ENCODE results near the genes EID2B and LEUTX.

- RRBS: no CpG with 5 or more reads among the region's 12 CpGs
These were observed 5.1 kb upstream of the ECH1 start for GRCh38 chr19:38836311-38837486.

- RRBS: no CpG with 5 or more reads among the region's 31 CpGs
These were observed 7.6 kb downstream of the HNRNPL start for GRCh38 chr19:38841814-38843053.

- RRBS: no CpG with 5 or more reads among the region's 13 CpGs
These were observed 4.6 kb downstream of the SIRT2 start for GRCh38 chr19:38894589-38895374.

DNA sequence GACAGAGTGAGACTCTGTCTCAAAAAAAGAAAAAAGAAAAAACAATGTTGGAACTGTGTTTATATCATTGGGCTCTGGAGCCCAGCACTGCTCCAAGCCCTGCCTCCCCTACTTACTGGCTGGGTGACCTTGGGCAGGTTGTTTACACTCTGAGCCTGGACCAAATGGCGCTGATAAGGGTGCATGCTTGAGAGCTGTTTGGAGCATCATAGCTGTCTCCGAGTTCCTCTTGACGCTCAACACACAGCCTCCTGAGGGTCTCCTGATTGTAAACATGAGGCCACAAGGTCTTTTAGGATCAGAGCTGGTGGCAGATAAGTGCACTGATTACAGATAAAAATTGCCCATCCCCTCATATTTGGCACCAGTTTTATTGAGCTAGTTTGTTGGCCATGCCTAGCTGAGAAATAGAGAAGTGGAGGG, 3.7 kb downstream of the MRPS12 start:
- RRBS: no CpG with 5 or more reads among the region's 3 CpGs

DNA sequence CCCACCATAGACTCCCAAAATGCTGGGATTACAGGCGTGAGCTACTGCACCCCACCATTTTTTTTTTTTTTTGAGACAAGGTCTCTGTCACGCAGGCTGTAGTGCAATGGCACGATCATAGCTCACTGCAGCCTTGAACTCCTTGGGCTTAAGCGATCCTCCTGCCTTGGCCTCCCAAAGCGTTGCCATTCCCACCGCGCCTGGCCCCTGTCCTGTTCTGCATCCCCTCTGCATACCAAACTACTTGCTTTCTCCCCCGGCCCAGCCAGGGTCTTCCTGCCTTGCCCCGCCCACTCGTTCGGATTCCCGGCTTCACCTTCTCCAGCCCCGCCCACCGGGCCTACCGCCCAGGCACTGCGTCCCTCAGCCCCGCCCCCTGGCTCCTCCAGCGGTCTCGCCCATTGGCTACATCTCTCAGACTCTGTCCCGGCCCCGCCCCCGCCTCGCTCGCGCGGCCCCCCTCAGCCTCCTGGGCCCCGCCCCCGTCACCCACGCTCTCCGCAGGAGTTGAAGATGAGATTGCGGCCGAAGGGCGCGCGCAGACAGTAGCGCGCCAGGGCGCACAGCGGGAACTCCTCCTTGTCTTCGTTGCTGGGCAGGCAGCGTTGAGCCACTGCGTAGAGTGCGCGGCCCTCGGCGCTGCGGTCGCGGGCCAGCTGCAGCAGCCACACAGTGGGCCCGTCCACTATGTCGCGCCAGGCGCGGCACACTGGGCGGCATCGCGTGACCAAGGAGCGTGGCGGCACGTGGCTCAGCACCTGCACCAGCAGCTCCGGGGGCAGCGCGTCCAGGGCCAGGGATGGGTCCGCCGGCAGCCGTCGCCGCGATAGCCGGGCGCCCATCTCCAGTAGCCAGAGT, 19.0 kb downstream of the MRPS12 start:
- RRBS: 34% methylated on average over 15 of the region's 71 CpGs

- RRBS: 98% methylated on average over 3 of the region's 25 CpGs
These were observed 29.0 kb downstream of the PAK4 start for GRCh38 chr19:39154185-39155324.

- RRBS: 14% methylated on average over 1 of the region's 19 CpGs
These were observed 32.1 kb downstream of the PAK4 start for GRCh38 chr19:39157506-39158179.

DNA sequence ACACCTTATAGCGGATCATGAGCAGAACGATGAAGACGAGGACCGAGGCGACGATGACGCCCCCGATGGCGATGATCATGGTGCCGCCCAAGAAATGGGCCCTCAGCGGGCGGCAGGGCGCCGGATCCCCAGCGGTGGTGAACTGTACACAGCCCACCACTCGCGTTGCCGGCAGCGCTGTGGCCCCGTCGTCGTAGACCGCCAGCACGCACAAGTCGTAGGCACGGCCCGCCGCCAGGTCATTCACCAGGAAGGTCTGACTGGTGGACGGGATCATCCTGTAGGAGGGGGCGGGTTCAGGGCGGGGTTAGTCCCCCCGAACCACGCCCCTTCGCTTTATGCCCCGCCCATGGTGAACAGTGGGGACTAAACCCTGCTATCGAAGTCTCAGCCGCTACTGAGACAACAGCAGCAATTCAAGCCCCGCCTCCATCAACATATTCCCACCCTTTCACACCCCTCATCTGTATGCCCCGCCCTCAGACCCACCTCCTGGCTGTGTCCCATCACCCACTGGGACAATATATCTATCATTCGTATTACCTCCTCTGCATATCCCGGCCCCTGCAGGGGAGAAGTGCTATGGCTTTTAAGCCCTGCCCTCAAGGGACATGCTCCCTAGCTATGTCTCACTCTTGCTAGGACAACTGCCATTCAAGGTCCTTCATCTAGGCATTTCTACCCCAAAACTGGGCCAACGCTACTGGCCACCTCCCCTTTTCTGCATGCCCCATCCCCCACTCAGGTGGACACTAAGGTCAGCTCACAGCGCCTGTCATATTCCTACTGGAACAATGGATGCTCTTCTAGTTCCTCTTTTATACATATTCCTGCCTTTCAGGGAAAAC, 12.2 kb downstream of the LRFN1 start:
- RRBS: 58% methylated on average over 5 of the region's 43 CpGs

GRCh38 chr19:39353486-39354132, 11.4 kb downstream of the SAMD4B start:
- RRBS: no CpG with 5 or more reads among the region's 13 CpGs

GRCh38 chr19:39363621-39364768, 21.8 kb downstream of the SAMD4B start:
- RRBS: no CpG with 5 or more reads among the region's 7 CpGs

- RRBS: no CpG with 5 or more reads among the region's 16 CpGs
These were observed 1.2 kb upstream of the PLEKHG2 start for GRCh38 chr19:39410943-39412075.

DNA sequence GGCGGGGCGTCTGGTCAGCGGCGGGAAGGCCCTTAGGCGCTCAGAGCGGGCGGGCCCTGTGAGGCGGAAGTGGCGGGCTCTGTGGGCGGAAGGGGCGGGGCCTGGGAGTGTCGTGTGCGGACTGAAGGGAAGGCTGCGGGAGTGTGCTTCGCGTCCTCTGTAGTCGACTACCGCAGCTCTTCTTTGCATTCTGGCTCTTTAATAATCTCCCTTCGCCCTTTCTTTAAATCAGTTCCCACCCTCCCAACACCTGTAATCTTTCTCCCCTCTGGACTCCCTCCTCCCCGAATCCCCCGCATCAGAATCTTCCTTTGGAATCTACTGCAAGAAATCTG, 269 bp upstream of the RPS16 start:
- RRBS: no CpG with 5 or more reads among the region's 21 CpGs

DNA sequence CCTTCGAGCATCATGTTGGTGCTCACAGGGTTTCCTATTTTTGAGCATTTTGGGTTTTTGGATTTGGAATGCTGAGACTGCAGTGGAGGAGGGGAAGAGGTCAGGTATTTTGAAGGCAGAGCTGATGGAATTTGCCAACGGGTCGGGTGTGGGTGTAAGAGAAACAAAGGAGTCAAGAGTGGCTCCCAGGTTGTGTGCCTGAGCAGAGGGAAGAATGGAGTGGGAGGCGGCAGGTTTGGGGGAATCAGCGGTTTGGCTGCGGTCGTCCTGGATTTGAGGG, 14.7 kb upstream of the TIMM50 start:
- RRBS: no CpG with 5 or more reads among the region's 7 CpGs

- RRBS: no CpG with 5 or more reads among the region's 20 CpGs
These were observed 935 bp downstream of the TIMM50 start for GRCh38 chr19:39481405-39482141.

GRCh38 chr19:39532092-39533350, at the start of gene EID2B:
Gene EID2B (minus strand): TSS chr19:39532852.
- RRBS: 2% methylated on average over 17 of the region's 77 CpGs

- RRBS: no CpG with 5 or more reads among the region's 7 CpGs
These were observed 18.6 kb upstream of the EID2 start for GRCh38 chr19:39558454-39559059.

DNA sequence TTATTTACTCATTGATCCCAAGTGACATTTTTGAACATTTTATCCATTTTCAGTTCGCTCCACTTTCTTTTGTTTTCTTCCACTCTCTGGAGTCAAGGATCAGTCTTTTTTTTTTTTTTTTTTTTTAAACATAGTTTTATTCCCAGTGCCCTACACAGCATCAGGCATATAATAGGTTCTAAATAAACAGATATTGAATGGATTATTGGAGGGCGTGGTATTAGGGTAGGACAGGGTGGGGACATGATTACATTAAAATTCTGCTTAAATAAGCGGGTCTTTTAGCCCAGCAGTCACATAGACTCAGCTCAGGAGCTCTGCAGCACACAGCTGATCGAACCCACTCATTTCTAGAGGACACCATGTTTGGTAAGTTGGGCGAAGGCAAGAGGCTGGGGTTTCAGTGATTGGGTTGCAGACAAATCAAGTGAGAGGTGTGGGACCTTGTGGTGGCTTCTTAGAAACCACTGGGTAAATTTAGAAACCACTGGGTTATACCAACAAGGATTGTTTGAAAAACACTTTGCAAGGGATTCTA, at the start of gene LEUTX:
TSS of gene LEUTX (plus strand) at position 296 of the 538 bp plus-strand sequence.
- RRBS: no CpG with 5 or more reads among the region's 5 CpGs

- RRBS: no CpG with 5 or more reads among the region's 8 CpGs
These were observed 17.3 kb downstream of the DYRK1B start for GRCh38 chr19:39816411-39817301.

GRCh38 chr19:39828229-39829058, 5.5 kb downstream of the DYRK1B start:
- RRBS: 99% methylated on average over 6 of the region's 28 CpGs

GRCh38 chr19:39889896-39890163, 43.7 kb upstream of the FBL start:
- RRBS: no CpG with 5 or more reads among the region's 11 CpGs